Diencephalon (tissue), 2 donors: Measurements from ENCODE around the genes IBA57 and OBSCN.

DNA sequence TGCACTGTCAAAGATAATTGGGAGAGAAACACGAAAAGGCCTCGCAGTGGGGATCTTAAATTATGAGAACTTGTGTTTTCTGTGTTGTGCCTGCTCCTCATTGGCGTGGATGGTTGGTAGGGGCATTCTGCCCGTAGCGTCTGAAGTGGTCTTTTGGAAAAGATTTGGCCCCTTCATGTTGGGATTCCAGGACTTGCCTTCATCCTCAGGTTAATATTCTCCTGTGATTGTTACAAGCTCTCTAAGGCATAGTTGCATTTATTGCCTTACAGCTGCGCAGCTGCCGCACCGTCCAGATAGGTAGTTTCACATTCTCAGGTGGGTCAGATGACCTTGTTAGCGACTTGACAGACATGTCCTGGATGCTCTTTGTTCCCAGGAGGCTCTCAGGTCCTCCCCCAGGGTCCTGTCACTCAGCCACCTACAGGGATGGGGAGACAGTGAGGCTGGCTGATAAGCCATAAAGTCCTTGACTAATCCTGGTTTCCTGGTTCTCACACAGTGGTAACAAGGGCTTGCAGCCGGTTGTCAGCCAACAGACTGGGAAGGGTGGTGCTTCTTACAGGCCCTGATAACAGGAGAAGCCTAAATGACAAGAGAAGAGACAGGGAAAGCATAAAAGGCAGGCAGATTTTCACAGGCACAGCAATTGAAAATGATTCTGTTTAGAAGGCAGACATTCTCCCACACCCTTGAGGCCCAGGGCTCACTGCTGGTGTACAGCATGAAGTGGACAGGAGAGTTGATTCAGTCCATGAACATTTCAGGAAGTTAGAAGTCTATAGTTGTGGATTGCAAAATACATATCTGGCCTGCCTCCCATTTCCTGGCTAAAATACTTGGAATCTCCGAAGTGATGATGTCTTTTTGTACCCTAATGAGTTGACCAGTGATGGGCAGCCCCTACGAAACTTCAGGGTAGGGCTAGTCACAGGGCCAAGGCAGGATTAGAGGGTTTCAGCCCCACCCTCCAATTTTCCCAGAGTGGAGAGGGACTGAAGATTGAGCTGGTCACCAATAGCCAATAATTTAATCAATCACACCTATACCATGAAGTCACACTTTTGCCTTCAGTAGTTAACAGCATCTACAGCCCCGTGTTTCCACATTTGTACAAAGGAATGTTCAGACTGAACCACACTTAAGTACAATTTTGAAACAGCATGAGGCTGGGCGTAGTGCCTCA, 3.0 kb downstream of the ARF1 start:
- RAMPAGE, long total RNA, result no peak

DNA sequence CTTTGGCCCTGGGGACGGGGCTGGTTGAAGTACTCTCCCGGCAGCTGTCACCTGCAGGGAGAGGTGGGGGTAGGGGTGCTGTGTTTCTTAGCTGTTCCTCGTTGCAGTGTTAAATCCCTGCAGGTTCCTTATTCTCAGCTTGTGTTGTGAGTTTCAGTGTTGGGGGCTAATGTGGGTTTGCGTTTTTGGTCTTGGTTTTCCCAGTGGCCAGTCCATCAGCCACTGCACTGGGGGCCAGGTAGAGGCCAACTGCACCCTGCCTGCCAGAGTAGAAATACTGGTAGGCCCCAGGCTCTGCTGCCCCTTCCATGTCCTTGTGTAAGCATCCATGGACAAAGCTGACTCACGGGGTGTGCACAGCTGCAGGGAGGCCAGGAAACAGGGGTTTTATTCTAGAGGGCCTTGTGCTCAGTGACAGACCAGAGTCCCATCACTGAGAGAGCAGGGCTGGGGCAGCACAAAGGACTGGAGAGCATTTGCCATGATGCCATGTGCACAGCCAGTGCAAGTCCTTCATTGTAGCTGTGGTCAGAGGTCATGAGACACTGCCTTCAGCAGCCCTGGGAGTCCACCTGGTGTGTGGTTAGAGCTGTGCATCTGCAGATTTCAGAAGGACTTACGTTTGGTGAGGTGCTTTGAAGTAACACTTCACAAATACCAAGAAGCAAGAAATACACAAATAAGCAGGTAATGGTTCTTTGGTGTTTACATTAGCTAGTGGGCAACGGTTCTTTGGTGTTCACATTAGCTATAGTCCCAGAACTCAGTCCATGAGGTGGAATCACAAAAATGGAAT, 8.1 kb downstream of the ARF1 start:
- RAMPAGE, long total RNA, result no peak

DNA sequence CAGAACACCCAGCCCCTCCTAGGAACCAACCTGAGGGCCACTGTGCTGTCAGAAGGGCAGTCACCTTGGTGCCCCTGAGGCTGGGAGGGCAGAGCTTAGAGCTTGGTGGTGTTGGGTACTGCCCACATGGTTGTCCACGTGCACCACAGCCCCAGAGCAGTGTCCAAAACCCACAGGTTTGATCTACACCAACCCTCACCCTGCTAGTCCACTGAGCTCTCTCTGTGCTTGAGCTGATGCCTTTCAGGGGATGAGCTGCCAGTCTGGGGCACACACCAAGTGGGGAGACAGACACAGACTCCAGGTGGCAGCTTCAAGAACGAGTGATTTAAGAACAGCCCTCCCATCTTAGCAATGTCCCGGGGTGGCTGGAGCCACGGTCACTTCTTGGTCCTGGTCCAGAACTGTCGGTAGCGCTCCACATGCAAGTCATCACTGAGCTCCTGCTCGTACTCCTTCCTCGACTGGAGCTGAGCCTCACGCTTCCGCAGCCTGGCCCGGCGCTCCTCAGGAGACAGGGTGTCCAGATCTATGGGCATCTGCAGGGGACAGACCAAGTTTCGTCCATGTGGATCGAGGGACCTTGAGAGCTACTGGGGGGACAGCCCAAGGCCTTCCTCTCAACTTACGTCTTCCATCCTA, 2.6 kb downstream of the MRPL55 start:
- RAMPAGE, long total RNA, result no peak

DNA sequence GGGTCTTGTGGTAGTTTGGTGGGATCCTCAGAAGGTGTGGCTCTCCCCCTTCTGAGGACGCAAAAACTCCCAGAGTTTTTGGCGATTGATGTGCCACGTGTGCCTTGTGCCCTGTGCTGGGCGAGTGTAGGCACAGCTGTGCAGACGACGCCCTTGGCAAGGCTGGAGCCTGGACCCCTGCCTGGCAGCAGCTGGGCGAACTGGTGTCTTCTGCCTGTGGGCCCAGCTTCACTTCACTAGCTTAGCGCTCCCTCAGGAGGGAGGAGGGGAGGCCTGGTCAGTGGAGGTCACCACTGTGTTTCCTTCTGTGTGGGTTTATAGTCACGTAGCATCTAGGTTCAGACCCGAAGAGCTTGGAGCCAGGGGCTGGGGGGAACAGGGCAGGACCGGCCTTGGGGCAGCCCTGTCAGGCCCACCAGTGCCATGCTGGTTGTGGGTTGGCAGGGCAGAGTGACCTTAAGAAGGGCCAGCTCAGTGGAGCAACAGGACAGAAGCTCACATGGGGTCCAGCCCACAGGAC, 2.8 kb downstream of the GUK1 start:
- RAMPAGE, long total RNA, result no peak

- RAMPAGE, long total RNA, result no peak
Measured at GRCh38 chr1:228151587-228152121, 1.9 kb downstream of the GJC2 start.

GRCh38 chr1:228165205-228166368, at the start of gene IBA57:
IBA57 (plus strand) TSS chr1:228165804.
- RAMPAGE, long total RNA, result no peak

DNA sequence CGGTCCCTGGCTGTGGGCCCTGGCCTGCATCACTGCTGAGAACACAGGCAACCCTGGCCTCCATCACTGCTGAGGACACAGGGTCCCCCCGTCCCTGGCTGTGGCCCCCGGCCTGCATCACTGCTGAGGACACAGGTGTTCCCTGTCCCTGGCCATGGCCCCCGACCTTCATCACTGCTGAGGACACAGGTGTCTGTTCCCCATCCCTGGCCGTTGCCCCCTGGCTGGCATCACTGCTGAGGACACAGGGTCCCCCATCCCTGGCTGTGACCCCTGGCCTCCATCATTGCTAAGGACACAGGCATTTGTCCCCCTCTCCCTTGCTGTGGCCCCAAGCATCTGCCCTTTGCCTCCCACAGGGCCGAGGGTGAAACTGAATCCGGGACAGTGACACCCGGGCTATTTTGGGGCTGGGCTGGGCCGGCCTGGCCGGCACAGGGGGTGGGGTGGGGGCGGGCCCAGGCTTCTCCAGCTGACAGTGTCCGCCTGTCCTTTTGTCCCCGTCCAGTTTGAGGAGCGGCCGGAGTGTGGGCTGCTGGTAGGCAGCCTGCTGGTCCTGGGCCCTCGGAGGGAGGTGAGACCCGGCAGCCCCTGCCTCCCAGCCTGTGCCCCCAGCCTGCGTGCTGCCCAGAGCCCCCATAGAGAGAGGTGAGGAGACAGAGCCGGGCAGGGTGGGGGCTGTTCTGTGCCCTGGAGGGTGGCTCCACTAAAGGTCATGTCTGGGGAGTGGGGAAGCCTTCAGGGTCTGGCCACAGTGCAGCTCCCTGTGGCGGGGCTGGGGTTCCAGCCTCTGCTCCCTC, at the start of gene OBSCN:
Gene OBSCN, plus strand, starts transcription at position 507 of the 800 bp plus-strand sequence.
- RAMPAGE, long total RNA, result no peak

- RAMPAGE, long total RNA, result no peak
Measured at GRCh38 chr1:228209641-228210798, 2.2 kb downstream of the OBSCN start.

GRCh38 chr1:228275220-228275714, 67.4 kb downstream of the OBSCN start:
- RAMPAGE, long total RNA, result no peak

DNA sequence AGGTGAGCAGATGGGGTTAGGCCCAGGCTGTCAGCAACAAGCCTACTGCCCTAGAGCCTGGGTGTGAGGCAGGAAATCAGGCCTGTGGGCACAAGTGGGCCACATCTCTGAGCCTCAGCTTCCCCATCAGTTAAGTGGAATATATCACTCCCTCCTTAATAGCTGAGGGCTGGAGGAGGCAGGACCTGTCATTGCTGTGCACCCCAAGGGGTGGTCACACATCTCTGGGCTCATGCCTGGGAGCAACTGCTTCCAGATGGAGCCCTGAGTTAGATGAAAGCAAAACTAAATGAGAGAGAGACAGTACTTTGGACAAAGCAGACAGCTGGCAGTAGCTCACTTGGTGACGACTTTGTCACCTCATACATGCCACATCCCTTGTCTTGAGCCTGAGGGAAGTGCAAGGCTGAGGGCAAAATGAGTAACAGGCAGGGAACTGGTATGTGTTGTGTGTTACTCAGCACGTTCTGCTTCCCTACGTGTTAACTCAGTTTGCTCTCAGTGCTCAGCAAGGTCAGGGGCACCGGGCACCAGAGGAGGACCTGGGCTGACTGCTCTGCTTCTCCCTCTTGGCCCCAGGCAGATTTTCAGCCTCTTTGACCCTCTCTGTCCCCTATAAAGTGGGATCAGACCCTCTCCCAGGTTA, 48.3 kb downstream of the TRIM11 start:
- RAMPAGE, long total RNA, result no peak

DNA sequence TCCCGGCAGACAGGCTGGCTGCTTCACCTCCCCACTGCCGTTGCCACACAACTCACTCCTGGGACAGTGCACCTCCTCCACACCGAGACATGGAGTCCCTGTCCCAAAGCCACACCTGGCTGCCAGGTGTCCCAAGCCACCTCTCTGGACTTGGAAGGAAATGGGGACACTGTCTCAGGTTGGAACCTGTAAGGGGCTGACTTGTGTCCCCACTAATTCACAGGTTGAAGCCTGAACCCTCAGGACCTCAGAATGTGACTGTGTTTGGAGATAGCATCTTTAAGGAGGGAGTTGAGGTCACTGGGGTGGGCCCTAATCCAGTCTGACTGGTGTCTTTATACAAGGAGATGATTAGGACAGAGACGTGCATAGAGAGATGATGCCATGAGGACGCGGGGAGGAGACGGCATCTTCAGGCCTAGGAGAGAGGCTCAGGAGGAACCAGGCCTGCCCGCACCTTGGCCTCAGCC, 3.7 kb upstream of the TRIM11 start:
- RAMPAGE, long total RNA, result no peak

GRCh38 chr1:228459164-228459726, 1.3 kb downstream of the H2BC26 start:
- RAMPAGE, long total RNA, result no peak

GRCh38 chr1:228836341-228836824, 101.1 kb downstream of the RHOU start:
- RAMPAGE, long total RNA, result no peak

GRCh38 chr1:228873333-228873544, 138.0 kb downstream of the RHOU start:
- RAMPAGE, long total RNA, result no peak

DNA sequence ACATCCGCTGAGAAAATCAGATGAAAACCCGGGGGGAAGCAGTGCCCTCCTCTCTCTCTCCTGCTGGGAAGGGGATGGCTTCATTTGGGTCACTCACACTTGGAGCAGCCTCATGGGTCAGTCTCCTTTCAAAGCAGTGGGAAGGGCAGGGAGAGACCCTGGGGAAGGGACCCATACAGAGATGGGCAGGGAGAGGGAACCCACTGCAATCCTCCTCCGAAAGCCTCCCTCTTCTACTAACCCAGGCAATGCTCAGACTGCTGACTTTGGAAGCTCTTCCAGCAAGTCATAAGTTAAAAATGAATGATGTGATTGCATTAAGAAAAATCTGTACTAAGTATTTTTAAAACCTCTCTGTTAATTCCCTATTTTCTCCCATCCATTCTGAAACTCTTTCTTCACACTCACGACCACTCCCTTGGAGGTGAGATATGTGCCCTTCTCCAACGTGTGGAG, 185.2 kb downstream of the RHOU start:
- RAMPAGE, long total RNA, result no peak

DNA sequence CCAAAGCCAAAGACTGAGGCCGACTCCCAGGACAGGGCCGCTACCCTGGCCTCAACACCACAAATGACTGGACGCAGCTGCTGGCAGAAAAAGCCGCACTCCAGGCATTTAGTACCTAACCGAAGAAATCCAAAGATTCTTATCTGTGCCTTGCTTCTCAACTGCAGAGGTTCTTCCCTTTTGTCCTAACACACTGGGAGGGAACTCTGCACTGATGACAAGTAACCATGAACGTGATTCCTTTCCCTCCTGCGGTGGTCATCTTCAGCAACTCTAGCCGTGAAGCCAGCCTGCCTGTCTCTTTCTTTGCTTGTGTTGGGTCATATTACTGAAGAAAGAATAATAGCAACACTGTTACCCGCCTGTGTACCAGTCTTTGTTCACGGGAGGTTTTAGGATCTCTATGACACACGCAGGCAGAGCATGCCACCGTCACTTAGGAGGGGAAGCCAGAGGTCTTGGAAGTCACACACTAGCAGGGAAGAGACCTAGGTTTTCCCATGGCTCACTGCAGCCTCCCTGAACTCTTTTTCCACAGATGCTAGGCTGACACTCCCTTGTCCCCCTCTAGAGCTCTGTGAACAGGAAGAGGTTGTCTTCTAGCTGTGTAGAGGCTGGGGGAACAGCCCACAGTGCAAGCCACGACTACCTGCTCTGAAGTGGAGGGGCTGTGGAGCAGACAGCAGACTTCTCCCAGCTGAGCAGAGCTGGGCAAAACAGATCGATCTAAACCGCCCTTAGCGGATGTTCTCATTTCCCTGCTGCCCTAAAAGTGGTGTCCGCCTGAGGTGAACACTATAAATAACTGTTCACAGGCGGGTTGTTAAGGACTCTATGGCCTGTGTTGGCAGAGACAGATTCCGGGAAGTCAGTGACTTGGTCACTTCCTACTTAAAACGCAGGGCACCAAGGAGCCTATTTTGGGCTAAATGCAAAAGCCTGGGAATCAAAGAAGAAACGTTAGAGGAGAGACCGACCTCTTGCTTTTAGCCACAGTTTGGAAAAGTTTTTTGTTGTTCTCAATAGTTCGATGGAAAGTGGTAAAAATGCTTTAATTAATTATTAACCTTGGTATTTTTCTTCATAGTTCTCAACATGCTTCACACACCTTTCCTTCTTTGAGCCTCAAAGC, 203.1 kb downstream of the RHOU start:
- RAMPAGE, long total RNA, result no peak

DNA sequence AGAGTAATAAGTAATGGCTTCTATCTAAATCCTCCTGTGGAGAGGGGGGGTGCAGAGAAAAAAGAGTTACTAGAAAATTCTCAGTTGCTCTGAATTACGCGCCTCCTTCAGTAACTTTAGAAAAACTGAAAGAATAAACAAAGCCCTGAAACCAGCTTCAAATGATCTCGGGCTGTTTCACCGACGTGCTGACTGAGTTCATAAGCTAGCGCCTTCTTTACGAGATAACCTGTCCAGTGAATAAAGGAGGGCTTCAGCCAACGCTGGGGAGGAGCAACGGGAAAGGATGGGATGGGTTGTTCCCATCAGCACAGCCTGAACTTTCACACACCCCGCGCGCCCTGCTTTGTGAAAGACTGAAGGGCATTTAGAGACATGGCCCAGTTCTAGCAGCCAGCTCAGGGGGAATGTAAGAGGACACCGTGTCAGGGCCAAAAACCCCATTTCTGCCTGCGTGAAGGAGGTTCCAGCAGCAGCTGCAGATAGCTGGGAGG, 255.2 kb upstream of the RAB4A start:
- RAMPAGE, long total RNA, result no peak

DNA sequence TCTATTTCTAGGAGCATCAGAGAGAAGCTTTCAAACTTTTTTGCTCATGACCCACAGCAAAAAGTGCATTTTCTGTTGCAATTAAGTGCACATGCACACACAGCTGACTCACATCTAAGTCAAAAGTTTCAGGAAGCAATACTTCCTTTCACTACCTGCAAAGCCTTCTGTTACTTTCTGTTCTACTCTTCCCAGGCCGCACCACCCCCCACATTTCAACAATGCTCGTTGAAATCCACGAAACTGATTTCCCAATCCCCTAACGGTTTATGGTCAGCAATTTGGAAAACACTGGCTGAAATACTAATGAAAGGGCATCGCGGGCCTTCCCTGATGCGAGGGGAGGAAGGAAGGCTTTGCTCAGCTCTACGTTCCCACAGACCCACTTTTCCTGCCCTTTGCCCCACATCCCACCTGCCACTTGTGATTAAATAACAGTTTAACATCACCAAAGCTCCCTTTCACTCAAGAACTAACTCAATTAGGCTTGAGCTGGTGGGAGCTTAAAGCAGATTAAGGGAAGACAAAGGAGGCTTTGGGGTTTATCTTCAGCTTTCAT, 243.3 kb upstream of the RAB4A start:
- RAMPAGE, long total RNA, result no peak

DNA sequence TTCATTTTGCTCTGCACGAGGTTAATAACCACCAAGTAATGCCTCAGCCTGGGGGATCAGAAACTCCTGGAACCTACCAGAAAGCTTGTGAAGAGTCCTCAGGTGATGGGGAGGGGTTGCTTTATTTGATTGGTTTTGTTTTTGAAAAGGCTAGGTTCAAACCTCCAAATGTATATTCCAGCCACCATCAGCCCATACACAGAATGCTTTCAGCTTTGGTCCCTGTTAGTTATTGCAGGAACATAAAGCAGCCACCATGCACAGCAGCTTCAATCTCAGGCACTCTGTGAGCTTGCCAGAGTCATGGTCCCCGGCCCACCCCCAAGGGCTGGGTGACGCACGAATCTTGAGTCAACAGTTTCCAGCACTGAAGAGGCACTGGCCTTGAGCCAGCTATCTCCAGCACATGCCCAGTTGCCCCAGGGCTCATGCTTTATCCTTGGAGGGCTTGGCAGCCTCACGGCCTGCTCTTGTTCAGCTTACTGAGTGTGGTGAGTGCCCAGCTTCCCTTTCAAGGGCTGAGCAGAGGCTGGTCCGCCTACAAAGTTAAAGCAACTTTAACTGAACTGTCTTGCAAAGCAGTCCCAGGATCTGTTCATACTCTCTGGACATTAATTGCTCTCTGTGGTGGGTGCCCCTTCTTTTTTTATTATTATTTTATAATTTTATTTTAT, 200.8 kb upstream of the RAB4A start:
- RAMPAGE, long total RNA, result no peak

GRCh38 chr1:229124538-229125469, 146.1 kb upstream of the RAB4A start:
- RAMPAGE, long total RNA, result no peak